ENCODE results near the genes C17orf113 and STAT3.

DNA sequence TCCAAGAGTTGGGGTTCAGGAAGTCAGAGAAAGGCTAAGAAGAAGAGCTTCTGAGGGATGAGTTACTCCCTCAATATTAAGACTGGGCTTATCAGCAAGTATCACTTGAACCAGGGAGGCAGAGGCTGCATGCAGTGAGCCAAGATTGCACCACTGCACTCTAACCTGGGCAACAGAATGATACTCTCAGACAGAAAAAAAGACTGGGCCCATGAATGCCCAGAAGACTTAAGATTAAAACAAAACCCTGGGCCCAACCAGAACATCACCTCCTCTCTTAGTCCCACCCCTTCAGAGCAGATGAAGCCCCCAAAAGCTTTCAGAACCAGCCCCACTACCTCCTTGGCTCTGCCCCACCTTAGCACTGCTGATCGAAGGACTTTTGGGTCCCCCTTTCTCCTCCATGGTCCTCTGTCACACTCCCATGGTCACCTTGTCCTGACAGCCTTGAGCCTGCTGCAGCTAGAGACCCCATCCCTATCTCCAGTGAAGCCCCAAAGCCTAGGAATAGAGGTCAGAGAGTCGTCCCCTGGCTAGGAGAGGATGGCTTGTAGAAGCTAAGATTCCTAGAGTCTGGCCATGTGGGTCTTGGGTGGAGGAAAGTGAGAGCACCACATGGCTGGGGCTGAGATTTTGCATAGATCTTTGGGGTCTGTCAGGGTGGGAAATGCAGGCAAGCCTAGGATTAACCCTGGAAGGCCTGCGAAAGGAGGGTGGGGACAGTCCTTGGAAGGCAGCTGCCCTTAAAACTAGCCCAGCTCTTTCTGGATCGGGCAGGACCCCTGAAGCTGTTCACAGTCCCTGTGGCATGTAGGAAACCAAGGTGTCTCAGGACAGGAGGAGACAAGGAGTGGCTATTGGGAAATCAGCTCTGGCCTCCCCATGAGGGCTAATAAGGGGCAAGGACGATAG, 6.4 kb downstream of the NKIRAS2 start:
- PRO-cap = no peak

- PRO-cap = bidirectional peak, plus-strand start at chr17:42050635, minus-strand start at chr17:42050579
Measured at GRCh38 chr17:42050316-42051359, at the start of gene C17orf113. Gene C17orf113, minus strand, starts transcription at chr17:42050601.

DNA sequence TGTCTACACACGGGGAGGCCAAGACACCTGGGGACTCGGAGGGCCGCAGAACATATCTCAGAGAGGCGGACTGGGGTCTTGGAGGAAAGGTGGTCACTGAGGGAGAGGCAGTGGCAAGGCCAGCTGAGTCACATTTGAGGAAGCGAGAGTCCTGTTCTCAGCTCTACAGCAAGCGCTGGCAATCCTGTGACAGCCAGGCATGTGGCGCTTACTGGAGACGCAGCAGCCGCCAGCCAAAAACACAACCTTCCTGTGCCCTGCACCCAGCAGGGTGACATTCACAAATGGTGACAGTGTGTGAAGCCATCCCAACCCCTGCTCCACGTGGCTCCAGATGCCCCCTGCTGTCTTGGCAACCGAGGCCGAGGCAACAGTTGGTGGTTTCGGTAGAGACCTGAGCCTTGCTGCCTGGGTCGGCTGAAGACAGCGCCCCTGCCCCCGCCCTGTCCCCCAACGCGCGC, 13.2 kb upstream of the C17orf113 start:
- PRO-cap = no peak

- PRO-cap = no peak
Measured at GRCh38 chr17:42105037-42105525, 6.8 kb upstream of the ZNF385C start.

DNA sequence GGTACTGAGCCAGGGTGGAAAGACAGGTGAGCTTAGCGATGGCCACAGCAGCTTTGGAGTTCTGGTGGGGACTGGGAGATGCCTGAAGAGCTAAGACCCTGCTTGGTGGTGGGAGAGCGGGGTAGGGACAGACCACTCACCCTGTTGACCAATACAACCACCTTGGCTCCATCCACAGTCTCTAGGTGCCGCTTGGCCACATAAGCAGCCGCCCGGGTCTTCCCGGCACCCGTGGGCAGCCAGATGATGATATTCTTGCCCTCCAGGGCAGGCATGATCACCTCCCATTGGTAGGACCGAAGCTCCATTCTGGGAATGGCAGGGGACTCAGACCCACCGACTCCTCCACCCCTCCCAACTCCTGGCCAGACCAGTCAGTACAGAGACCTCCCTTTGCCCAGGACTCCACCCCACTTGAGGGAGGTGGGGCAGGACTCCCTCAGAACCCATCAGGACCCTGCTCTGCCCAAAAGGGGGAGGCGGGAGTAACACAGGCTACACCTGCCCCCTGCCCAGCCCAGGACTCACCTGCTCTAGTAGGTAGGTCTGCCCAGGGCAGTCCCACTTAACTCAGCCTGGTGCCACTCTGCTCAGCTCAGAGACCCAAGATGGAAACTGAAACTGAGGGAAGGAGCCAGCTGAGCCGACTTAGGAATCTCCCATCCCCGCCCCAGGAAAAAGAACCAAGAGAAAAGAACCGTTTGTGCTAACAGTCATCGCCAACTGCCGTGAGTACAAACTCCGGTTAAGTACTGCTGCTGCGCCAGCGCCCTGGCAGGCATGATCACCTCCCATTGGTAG, 729 bp downstream of the DHX58 start:
- PRO-cap = no peak

DNA sequence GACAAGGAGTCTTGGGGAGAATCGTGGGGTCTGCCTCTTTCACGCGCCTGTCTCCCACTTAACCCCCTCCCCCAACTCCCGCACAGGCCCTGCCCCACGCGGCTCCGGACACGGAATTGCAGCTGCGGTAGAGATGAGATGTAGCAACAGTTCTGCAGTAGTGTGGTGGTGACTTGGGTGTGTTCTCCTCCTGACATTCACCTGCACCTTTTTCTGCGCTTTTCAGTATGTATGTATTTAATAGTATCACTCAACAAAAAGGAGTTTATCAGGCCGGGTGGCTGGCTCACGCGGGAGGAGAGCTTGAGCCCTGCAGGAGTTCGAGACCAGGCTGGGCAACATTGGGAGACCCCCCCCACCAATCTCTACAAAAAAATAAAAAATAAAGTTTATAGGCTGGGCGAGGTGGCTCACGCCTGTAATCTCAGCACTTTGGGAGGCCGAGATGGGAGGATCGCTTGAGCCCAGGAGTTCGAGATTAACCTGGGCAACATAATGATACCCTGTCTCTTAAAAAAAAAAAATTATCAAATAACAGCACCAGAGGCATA, 489 bp upstream of the KAT2A start:
- PRO-cap = no peak

GRCh38 chr17:42171914-42172138, 9.1 kb downstream of the KCNH4 start:
- PRO-cap = no peak

GRCh38 chr17:42211658-42212577, 17.6 kb upstream of the GHDC start:
- PRO-cap = no peak

- PRO-cap = no peak
Measured at GRCh38 chr17:42286210-42286821, 2.0 kb upstream of the STAT5A start.

DNA sequence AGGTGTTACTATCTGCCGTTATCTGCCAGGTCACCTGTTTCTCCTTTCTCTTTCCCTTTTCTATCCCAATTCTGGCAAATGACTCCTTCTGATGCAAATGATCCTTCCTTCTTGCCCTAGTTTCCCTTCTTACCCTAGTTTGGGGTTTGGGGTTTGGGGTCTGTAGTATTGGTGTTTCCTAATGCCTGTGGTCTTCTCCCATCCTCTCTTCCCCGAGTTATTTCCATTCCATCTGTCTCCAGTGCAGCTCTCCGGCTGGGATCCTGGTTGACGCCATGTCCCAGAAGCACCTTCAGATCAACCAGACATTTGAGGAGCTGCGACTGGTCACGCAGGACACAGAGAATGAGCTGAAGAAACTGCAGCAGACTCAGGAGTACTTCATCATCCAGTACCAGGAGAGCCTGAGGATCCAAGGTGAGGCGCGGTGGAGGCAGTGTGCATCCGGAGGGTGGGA, 7.1 kb downstream of the STAT5A start:
- PRO-cap = no peak

- PRO-cap = no peak
Measured at GRCh38 chr17:42338504-42338810, 49.8 kb downstream of the STAT3 start.

- PRO-cap = no peak
Measured at GRCh38 chr17:42340945-42341288, 47.3 kb downstream of the STAT3 start.

- PRO-cap = bidirectional peak, plus-strand start at chr17:42388861, minus-strand start at chr17:42388474; bidirectional peak, plus-strand start at chr17:42389198, minus-strand start at chr17:42389063
Measured at GRCh38 chr17:42388243-42389557, at the start of gene STAT3. Gene STAT3, minus strand, starts transcription at chr17:42388442.

DNA sequence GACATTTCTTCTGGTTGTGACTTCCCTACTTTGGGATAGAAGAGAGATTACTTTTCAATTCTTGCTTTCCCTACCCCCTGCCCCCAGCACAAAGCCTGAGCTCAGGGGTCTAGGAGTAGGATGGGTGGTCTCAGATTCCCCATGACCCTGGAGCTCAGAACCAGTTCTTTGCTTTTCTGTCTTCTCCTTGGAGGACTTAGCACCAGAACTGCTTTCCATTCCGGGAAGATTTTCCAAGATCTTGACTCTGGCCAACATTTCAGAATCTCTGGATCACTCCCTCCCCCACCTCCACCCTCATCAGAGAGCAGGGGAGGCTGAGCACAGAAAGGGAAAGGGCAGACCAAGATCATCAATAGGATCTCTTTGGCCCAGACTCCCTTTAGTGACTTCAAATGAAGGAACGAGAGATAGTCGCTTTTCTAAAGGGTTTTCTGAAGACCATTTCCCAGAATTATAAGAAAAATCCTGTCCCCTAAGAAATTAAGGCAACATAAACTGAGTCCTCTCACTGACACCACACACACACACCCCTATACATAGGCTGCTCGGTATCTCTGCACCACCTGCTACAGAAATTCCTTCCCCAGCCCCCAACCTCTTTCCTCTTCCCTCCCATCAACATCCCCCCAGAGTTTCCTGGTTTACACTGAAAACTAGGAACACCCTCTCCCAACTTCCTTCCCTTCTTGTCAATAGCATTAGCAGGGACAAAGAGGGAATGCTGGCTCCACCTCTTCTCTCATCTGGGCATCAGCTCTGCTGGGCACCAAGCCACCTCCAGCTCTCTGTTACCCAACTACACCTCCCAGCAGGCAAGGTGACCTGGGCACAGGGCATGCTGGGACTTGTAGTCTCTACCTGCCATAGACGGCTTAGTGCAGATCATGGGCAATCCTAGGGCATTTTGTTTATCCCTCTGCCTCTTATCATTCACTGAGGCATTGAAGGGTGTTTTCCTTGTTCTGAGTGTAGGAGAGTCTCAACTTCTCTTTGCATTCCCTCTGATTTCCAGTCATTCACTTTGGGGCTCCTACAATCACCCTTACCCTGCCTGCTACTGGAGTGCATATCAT, 15.8 kb downstream of the CAVIN1 start:
- PRO-cap = no peak

DNA sequence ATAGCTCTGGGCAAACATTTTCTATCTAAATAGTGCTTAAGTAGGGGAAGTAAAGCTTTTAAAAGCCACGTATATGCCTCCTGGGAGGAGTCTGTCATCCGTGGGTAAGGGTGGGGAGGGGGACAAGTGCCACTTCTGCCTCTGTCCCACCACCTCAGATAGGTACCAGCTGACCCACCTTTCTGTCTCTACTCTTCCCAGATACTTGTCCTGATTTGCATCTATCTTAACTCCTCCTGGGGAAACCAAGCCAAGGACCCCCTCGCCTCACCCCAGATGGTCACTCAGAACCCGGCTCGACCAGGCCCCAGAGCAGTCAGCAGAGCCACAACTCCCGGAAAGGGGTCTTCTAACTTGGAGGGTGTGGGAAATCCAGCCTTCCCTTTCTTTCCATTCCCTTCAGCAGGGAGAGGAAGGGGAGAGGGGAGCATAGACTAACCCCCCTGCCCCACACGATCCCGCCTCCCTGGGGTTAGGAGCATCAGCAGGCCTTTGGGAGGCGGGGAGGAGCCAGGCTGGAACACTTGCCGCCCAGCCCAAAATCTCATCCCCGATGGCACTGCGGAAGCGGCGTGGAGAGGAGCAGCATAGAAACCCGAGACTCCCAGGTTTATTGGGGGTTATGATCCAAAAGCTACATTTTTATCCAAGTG, 1.9 kb downstream of the CAVIN1 start:
- PRO-cap = bidirectional peak, plus-strand start at position 559 of the sequence, minus-strand start at position 522 of the sequence

DNA sequence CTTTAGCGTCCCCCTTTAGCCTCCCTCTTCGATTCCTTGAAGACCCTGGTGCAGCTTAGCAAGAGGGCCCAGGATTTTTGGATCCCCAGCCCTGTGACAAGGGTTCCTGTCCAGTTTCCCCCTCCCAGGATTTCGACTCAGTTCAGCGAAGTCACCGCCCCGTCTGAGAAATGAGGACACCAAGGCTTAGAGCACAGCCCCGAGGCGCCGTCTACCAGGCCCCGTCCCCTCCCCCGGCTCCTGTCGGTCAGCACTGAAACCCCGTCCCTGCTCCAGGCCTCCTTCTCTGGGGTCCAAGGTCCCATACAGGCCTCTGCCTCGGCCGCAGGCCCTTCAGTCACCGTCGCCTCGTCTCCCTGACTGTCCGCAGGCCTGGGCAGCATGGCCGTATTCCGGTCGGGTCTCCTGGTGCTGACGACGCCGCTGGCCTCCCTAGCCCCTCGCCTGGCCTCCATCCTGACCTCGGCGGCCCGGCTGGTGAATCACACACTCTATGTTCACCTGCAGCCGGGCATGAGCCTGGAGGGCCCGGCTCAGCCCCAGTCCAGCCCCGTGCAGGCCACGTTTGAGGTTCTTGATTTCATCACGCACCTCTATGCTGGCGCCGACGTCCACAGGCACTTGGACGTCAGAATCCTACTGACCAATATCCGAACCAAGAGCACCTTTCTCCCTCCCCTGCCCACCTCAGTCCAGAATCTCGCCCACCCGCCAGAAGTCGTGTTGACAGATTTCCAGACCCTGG, 466 bp downstream of the COASY start:
- PRO-cap = no peak

DNA sequence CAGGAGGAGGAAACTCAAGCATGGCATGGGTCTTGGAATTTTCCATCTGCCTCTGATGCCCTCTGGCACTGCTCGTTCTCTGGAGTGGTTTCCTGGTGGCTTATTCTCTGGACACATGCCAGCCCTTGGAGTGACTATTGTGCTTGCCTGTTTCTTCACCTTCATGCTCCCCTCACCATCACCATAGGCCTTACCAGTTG, 1.6 kb downstream of the COASY start:
- PRO-cap = no peak

- PRO-cap = no peak
Measured at GRCh38 chr17:42564612-42565751, 1.9 kb upstream of the MLX start.

DNA sequence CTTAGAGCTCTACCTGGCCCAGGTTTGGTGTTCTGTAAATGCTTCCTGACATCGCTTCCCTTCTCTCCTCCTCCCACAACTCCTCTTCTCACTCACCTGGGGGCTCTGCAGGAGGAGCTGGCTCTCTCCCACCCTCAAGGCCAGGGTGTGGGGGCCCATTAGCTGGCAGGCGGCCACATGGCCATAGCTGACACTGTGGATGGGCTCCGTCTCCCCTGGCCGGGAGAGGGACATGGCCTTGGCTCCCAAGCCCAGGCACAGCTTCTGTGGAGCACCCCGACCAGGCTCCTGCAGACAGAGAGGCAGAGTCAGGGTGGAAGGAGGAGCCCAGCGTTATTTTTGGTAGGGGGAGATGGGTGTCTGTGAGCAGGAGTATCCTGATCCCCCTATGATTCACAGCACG, 7.5 kb downstream of the PLEKHH3 start:
- PRO-cap = no peak

GRCh38 chr17:42673413-42674770, 2.9 kb downstream of the PLEKHH3 start:
- PRO-cap = no peak